Peritoneum (tissue), 1 donor: ENCODE measurements around a stretch of chr4.

DNA sequence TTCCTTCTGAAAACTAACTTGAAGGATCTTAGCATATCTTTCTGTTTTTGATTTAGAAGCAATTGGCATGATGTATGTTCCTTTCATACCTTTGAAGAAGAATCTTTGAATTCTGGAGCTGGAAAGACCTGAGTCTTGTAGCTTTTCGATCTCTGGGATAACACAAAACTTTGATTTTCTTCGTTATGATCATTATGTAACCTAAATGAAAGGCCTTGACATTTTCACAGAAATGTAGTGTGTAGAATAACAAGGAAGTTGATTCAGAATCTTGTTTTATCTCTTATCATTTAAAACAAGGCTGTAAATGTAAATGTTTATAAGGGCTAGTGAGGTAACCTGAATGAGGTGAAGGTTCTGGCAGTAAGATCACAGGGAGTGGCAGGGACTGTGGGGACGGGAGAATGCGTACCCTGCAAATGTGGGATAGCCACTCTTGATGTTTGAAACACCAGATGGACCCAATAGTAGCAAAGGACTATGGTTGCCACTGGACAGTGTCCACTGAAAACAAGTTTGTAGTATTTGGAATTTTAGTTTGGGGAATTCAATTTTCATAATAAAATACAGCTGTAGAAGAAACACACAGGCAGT lies 155.2 kb downstream of the FHIP1A start:
- PRO-cap, result no peak

GRCh38 chr4:151686523-151686997 lies 74.2 kb downstream of the GATB start:
- PRO-cap, result no peak

GRCh38 chr4:151729798-151730953 lies 30.6 kb downstream of the GATB start:
- PRO-cap, result no peak

DNA sequence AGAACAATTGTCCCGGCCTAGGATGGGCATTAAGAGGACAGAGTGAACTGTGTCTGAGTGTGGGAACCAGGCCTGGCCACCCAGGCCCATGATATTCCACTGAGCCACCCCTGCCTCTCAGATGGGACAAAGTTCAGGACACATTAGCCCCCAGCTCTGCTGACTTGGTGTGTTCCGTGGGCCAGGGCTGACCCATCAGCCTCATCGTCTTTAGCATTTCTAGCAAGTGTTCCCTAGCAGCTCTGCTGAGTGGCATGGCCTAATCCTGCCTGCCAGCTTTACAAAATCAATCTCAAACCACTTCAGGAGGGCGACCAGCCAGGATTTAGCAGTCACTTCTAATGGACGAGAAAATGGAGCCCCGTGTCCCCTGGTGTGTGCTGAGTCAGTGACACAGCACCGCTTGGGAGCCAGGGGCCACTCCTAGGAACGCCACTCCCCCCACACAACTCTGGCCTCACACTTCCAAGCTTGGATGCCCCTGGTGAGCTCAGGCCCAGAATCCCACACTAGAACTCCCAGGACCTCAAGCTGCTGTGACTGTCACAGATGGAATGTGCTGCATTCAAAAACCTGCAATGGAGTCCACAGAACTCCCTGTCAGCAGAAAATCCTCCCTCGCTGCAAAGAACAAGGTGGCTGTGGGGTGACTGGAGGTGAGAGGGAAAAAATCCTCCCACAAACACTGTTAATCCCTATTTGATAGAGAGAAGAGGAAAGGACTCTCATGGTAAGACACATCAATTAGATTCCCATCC lies 311.2 kb upstream of the GATB start:
- PRO-cap, result no peak

DNA sequence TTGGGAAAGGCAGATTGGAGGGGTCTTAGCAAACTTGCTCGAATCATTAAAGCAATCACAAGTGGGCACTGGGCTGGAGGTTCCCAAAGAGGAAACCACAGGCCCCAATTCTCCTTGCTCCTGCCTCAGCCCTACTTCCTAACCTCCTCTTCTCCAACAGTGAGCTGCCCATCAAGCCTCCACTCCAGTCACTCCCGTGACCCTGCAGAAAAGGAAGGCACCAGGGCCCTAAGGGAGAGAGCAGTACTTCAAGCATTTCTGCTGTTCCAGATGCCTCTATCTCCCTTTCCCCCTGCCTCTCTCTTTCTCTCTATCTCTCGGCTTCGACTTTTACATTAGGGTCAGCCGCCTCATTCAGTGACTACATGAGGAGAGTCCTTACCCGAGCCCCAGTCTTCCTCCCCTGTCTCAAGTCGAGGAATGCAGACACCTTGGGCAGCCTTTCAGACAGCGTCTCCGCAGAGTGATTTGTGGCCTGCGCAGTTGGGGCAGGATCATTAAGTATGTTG lies 311.9 kb upstream of the GATB start:
- PRO-cap, result no peak

DNA sequence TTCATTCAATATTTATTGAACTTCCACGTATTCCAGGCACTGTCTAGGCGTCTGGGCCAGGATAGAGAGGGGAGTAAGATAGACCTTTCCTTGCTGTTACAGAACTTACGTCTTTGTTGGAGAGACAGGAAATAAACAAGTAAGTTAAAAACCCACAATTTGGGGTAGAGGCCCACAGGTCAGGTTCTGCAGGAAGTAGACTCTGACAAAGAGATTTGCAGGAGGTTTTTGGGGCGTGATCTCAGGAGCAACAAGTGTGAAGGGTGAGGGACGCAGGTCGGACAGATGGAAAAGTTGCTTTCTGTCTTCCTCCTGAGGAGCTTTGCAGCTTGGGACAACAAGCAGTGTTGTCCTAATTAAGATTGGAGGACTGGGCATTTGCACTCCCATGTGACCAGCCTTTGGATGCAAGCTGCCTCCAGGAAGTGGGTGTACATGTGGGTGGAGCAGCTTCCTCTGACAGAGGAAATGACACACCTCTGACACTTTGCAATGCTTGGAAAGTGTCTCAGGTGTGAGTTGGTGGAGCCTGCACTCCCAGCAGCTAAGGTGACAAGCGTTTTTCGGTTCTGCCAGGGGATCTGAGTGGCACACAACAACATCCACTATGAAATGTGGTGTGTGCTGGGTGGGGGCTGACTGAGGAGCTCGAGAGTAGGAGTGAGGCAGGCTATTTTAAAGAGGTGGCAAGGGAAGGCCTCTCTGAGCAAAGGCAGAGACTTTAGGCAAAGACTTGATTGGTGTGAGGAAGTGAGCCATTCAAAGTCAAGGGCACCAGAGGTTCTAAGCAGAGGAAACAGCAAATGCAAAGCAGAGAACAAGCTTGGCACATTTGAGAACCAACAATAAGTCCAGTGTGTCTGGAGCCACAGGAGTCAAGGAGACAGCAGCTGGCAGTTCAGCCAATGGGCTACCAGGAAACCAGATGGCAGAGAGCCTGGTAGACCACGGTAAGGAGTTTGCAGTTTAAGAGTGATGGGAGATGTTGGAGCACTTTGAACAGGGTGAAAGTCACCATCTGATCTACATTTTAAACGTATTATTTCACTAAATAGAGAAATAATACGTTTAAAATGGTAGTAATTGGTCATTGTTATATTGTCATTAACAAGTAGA lies 339.8 kb upstream of the GATB start:
- PRO-cap, result no peak

DNA sequence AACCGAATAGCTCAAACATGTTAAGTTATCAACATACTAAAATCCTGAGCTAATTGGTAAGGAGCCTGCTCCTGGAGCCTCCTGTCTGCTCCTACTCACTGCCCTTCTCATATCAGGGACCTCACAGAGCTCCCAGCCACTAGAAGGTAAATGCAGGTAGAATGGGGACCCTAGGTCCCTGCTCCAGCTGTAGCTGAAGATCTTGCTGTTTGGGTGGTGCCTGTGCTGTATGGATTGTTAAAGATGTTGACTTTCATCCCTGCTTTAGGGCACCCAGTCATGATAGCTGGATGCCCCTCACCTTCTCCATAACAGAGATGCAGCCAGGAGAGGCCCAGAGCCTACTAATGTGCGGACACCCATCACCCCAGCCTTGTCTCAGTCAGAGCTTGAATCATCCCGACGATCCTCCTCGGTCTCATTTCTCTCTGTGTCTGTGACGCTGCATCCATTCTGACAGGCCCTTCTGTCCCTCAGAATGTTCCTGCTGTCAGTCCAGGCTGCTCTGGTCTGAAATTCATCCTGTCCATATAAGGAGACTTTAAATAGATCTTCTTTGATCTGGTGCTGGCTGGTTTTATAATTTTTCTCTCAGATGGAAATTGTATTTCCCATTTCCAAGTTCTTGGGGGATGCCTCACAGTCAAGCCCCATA lies 341.7 kb upstream of the GATB start:
- PRO-cap, result no peak

DNA sequence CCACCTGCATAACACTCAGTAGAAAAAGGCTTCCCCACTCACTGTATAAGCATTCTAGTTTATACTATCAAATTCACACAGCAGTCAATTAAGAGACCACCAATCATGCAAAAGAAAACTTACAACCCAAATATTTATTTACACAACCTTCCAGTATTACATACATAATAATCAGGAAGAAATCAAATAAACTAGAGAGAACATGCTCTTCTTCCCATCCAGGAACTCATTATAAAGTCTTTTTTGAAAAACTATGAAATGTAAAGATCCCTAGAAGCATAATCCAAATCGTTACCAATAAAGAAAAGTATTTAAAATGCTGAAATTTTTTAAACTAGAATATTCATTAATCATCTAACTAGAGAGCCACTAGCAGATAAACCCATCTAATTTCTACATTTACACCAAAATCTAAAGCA lies 11.0 kb downstream of the FBXW7 start:
- PRO-cap, result no peak

- PRO-cap, result no peak
Measured at GRCh38 chr4:152532096-152533166, 3.5 kb downstream of the FBXW7 start.

GRCh38 chr4:152535694-152535946 lies 272 bp downstream of the FBXW7 start:
- PRO-cap, result no peak

DNA sequence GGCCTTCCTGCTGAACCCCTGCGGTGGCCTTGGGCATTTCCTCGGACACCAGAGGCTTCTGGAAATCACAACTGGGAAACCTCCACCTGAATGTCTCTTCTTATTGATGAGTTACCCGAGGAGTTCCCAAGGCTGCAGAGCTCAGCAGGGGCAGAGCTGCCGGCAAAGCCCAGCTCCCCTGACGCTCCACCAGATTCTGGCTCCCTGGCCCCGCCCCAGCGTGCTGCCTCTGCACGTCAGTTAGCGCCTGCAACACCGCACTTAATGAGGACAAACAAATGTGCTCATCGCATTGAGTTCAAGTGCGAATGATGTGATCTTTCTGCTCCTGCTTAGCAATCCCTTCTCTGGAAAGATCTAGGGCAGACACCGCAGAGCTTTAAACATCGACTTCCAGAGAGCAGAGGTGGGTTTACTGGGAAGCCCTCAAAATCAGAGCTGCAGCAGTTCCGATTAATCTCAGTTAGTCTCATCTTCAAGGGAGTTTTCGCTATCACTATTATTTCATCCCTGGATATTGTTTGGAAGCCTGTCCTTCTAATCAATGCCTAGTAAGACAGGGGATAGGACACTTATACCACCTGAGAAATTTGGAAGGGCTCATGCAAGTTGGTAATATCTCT lies 55.5 kb upstream of the FBXW7 start:
- PRO-cap, result no peak

DNA sequence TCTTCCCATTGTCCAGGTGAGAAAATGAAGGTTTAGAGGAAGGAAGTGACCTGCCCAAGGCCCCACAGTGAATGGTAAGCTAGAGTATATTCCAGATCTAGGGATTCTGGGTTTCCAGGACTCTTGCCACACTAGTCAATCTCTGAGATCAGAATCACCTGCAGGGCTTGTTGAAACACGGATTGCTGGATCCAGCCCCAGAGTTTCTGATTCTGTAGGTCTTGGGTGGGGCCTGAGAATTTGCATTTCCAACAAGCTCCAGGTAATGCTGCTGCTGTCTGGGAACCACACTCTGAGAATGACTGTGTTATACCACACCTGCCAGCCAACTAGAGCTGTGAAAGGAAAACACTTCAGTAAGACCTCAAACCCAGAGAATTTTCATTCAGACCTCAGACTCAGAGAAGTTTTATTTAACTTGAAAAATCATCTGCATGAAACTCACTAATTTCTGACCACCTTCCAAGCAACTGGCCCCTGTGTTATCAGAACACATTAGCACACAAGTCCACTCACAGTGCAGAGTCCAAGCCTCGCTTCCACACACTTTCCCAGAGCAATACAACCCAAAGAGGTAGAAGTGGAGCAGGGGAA lies 17.9 kb upstream of the TMEM154 start:
- PRO-cap, result no peak

DNA sequence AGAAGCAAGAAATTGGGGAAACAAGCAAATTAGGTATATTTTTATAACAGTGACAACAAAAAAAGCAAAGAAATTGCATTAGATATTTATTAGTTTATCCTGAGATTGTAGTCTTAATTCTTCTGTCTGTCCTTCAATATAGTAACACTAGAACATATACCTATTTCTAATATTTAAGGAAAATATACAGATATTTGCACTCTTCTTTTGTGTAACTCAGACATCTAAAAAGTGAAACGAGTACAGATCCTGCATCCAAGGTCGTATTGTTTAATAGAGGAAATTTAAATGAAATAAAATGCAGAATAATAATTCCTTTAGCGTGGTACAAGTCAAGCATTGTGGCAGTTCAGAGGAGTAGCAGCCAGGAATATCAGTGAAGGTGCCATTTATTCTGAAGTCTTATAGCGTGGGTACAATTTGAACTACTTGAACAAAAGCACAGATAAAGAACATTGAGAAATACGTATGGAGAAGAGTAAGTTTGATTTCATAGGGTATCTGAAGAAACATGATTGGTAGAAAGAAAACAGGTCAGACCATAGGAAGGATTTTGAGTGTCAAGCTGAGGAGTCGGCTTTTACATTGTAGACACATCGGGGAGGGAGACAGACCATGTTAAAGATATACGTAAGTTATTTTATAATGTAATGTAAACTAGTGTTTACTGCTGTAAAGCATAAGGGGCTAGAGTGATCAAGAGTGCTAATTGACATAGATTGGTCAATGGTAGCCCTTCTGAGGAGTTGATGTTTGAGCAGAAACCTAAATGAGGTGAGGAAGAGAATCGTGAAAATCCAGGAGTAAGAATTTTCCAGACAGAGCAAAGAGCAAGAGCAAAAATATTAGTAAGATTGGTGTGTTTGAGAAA lies 21.0 kb downstream of the ARFIP1 start:
- PRO-cap, result no peak

GRCh38 chr4:152885143-152885568 lies 51.0 kb upstream of the FHDC1 start:
- PRO-cap, result no peak

DNA sequence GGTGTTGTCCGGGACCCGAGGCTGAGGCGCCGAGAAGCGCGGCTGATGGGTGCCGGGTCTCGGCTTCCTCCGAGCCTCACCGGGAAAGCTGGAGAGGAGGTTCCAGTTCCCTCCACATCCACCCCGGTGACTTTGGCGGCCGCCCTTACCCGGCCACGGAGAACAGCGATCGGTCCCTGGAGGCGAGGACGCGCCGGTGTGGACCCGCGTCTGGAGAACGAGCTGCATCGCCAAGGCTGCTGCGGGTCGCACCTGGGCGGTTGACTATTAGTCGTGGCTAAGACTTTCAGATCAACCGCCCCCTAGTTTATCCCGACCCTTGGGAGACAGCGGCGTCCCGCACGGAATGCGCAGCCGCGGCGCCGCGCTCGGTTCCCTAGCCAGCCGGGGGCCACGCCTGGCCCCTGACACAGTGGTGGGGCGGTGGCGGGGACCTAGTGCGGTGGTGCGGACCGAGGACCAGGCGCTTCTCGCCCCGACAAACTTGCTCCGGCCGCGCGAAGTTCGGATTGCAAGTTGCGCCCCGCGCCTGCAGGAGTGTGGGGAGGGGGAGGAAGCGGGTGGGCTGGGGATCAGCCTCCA lies 468 bp downstream of the FHDC1 start:
- PRO-cap, result no peak

DNA sequence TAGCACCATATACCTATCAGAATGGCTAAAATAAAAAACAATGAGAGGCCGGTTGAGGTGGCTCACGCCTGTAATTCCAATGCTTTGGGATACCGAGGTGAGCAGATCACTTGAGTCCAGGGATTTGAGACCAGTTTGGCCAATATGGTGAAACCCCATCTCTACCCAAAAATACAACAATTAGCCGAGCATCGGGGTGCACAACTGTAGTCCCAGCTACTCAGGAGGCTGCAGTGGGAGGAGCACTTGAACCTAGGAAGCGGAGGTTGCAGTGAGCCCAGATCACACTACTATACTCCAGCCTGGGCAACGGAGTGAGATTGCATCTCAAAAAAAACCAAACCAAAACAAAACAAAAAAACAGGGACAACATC lies 49.6 kb downstream of the FHDC1 start:
- PRO-cap, result no peak

GRCh38 chr4:152997812-152998333 lies 61.8 kb downstream of the FHDC1 start:
- PRO-cap, result no peak

DNA sequence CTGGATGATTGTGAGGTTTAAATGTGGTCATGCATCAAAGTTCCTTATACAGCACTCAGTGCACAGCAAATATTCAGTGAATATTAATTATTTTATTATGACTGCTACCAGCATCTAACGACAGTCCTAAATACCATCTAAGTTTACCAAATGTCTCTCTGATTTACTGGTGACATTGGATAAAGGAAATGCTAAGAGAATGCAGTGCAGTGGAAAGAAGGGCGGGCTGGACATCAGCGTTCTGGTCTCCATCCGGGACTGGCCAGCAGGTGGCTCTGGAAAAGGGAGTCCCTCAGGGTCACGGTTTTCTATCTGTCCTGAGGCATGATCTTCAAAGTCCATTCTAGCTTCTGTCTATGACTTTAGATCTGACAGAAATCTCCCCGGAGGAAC lies 3.2 kb downstream of the TRIM2 start:
- PRO-cap, result no peak

DNA sequence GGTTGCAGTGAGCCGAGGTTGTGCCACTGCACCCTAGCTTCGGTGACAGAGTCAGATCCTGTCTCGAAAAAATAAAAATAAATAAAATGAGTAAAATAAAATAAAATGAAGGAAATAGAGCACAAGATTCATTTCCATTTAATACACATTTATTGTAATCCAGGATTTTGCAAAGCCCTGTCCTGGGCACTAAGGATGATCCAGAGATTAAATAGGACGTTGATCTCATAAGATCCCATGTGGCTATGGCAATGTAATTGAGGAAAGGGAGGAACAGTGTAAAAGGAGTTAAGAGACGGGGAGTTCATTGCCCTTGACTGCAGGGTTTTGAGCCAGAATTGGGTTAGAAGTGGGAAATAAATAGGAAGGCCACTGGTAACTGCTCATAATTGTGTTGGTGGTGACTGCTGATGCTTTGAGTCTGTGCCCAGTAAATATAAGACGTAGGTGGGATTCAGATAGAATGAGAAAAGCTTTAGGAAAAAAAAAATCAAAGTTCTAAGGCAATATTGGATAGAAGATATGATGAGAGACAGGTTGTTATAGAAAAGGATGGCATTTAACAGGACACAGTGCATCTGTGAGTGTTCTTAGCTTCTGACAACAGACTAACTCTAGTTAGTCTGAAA lies 15.7 kb downstream of the TRIM2 start:
- PRO-cap, result no peak

- PRO-cap, result no peak
Measured at GRCh38 chr4:153233638-153234366, 29.6 kb downstream of the TRIM2 start.